Thoracic aorta (tissue), 1 donor: ENCODE measurements around a stretch of chrX.

DNA sequence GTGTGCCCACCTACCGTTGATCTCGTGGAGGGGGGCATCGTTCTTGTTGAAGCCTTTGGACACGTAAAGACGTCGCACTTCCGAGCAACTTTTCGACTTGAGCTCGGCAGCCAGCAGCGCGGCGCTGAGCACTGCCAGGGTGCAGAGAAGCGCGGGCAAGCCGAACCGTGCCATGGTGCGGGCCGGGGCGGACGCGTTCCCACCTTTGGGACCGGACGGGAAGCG is 585 bp downstream of the GPC4 start:
- RAMPAGE, long total RNA, result no peak

DNA sequence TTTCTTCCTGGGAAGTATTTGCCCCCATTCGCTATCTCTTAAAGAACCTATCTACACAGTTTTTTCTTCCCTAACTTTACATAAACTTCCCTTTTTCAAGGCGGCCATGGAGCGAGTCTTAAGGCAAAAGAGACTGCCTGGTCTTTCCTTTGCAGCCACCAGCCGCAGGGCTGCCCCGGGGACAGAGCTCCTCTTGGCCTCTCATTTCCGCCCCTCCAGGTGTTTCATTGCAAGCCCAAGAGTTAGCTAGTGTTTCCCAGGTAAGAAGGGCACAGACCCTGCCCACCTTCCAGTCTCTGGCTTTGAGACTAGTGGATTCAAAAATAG is 30.2 kb upstream of the GPC4 start:
- RAMPAGE, long total RNA, result no peak

GRCh38 chrX:133638221-133638635 is 222.9 kb upstream of the GPC4 start:
- RAMPAGE, long total RNA, result no peak

GRCh38 chrX:133677138-133677361 is 261.8 kb upstream of the GPC4 start:
- RAMPAGE, long total RNA, result no peak

DNA sequence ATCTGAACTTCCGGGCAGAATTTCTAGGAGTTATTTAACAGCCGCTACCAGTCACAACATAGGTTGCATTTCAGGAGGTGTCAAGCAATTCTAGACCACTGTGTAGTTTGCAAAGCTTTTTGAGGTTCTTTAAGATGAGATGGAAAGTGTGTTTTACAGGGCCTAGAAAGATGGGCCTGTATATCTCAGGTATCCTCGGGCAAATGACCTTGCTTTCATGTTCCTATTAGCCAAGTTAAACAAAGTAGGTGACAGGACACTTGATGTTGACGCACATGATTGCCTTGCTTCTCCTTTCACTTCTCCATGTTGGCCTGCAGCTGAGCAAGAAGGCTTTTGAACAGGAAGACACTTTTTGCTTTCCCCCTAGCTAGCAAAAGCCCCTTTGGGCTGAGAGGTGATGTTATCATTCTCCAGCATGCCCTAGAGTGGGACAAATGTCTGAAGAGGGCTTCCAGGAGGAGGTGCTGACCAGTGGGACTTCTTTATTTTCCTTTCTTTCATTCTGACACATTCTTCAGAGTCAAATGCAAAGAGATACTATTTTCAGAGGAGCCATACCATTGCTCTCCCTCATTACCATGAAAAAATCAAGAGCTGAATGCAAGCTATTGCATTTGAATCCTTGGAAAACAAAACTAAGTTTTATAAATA is 202.1 kb downstream of the GPC3 start:
- RAMPAGE, long total RNA, result no peak

DNA sequence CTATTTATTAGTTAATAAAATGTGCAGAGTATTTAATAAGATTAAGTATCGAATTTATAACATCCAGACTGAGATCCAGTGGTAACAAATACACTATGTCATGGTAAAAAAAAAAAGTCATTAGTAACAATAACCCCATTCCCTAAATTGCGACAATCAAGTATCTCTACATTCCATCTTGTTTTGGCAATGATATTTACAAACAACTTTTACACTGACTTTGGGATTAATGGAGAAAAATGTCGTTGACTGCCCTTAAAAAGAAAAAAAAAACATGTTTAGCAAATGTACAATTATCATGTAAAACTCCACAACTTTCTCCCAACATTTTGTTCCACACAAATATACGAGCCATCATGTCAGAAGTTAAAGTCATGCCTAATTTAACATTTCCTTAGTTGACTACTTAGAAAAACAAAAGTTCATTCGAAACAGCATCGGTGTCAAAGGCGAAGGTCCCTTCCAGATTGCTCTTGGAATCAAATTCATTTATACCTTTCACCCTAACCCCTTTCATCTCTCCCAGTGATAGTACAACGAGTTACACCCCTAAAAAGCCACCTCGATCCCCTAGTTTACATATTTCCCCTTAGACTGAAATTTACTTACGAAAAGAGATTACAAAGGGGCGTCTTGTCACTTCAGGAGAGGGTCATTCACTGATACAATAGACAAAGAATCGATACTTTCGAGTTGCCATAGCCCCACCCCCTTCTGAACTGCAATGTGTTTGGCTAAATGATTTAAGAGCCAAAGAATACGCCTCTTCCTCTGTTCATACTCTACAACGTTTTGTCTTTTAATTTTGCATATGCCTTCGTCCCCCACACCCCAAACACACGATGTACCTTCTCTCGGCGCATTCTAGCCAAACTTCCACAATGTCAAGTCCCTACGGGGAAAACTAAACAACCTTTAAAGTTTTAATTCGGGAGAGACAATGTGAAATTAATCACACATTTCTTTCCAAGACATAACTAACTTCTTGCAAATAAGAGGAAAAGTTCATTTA is 88.2 kb downstream of the HPRT1 start:
- RAMPAGE, long total RNA, result no peak

- RAMPAGE, long total RNA, result no peak
These were observed 18.8 kb upstream of the MOSPD1 start for GRCh38 chrX:134933722-134934488.

- RAMPAGE, long total RNA, result start-site peak on the minus strand at chrX:135331892-135332164, 12 reads
These were observed 12.0 kb downstream of the ZNF75D start for GRCh38 chrX:135331837-135332286.

DNA sequence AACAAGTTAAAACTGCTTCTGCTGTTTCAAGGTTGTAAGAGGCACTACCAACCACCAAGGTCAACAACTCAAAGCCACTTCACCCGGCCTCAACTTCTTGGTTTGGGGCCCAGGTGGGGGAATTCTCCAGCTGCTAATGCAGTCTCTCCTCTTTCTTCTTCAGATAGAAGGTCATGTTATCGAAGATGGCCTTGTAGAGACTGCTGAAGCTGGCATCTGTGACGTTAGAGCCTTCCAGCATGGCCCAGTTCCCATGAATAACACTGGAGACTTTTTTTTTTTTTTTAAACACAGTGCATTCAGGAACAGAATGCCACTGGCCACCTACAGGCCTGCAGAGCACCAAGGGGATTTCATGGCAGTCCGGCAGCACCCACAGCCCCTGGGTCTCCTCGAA is 42.5 kb downstream of the SMIM10L2A start:
- RAMPAGE, long total RNA, result no peak

DNA sequence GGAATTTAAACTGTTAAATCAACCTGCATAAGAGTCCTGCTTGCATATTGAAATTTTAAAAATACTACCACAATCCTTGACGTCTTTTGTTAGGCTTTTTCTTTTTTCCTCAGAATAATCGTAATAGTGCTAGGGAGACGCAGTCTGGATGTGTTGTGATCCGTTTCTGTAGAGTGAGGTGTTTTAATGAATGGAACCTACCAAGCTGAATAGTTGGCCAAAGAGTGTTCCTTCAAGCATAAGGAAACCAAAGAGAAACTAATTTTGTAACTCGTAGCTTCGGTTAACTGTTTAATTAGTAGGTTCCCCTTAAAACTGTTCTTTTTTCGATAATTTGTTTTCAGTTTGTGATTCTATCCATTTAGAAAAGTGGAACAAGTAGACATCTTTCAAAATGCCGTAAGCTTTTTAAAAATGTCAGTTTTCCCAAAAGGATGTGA is 2.0 kb downstream of the INTS6L start:
- RAMPAGE, long total RNA, result no peak

DNA sequence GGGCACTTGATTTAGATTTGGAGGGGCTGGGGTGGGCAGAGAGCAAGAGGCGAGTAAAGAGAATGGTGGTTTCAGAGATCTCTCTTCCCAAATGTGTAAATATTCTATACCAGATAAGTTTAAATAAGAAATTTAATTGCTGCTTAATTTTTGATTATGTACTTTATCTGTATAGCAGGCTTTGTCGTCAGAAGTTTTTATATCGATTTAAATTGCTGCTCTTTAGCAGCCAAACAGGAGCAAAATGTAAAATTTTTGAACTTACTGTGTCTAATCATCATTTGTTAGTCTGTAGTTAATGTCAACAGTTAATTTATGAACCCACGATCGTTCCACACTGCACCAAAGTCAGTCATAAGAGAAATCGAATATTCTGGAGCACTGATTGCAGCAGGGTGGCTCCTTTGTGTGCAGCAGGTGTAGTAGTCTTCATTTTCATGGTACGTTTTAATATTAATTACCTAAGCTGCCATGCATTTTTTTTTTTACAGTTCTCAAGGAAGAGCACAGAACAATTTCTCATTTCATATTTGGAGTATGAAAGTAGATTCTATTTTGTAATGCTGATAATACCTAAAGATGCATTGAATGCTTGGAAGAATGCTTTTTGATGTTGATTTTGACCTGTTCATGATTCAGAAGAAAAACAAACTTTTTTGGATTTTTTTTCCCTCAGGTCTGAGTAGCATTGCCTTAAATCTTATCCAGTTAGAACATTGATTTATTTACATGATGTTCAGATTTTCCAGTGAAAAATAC is 60.4 kb downstream of the SLC9A6 start:
- RAMPAGE, long total RNA, result no peak

DNA sequence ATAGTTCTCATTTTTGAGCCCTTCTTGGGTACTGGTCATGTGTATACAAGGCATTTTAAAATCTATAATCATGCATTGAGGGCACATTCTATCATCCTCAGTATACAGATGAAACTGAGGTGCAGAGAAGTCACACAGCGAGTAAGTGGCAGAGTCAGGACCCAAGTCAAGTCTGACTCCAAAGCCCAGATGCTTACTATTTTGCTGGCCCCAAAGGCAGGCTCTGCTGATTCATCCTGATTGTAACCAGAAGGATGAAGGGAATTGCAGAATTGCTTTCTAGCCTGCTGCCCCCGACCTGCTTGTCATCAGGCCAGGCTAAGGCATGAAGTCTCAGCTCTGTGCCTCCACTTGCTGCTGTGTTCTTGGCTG is 62.7 kb downstream of the SLC9A6 start:
- RAMPAGE, long total RNA, result no peak

DNA sequence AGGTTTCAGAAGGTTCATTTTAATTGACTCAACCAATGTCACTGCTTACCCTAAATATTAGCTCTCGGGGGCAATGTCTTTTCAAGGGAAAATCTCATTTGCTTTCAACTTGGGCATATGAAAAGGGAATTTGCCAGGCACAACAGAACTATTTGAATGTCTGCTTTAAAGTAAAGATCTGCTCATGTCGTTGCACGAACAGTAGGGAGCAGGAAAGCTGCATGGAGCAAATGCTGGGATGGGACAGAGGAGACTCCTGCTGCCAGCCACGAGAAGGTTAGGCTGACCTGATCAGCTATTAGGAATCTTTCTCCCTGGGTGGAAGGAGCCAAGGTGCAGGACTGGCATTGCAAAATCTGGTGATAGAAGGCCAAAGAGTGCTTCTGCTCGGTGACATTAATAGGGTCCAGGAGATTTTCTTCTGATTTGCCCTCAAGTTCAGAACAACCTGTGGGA is 26.7 kb upstream of the FHL1 start:
- RAMPAGE, long total RNA, result no peak

GRCh38 chrX:136173901-136174796 is 22.7 kb upstream of the FHL1 start:
- RAMPAGE, long total RNA, result no peak

DNA sequence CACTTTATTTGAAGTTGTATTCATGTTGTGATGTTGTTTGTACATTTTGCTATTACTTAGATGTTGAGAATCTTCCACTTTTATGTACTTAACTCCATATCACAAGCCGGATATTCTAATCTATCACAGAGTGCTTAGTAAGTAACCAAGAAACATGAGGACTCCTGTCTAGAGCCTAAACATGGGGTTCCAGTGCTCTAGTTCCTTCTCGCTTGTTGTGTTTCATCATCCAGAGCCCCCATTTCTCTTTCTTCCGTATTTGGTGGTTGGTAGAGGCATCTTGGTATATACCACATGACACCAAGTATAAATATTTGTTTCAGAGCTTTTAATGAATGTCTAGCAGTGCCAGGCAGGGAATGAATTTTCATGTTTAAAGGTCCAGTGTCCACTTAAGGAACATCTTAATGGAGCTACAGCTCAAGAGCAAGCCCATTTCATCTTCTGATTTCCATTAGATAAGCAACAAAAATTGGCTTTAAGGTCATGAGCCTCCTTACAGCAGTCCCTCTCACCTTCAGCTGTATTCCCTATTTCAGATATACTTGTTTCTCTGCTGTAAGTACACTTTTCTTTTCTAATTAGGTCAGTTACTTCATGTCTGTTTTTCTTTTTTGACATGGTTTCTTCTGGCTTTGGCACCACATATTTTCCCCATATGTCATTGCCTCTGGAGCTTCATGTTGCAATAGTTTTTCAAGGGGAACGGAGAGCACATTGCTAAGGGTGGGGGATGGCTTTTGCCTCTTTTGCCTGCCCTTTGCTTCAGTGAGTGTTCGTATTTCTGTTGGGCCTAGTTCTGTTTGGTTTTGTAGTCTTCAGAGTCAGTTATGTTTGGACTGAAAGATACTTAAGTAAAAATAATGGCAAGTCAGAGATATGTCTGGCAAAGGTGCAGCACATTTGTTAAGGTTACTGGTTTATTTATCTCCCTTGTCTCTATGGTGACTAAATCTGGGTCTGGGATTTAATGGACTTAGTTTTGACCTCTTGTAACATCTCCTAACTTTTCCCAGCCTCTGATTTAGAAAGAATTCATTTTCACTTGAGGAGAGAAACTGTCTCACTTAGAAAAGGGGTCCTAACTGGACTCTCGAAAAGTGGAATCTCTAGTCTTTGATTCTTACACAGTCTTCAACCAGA is 20.6 kb upstream of the FHL1 start:
- RAMPAGE, long total RNA, result no peak

DNA sequence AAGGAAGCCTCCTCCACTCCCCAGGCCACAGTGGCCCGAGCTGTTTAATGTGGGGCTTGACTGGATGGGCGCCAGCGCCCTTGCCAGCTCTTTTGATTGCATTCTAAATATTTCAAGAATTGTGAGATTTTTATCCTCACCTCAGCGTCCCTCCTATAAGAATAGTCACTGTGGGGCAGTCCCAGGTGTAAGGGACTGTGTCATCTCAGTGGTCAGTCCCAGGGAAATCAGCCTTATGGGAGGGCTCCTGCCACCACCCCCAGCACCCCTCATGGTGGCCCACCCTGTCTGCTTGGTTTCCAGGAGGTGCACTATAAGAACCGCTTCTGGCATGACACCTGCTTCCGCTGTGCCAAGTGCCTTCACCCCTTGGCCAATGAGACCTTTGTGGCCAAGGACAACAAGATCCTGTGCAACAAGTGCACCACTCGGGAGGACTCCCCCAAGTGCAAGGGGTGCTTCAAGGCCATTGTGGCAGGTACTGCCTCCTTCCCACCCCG is 9.9 kb downstream of the FHL1 start:
- RAMPAGE, long total RNA, result no peak

DNA sequence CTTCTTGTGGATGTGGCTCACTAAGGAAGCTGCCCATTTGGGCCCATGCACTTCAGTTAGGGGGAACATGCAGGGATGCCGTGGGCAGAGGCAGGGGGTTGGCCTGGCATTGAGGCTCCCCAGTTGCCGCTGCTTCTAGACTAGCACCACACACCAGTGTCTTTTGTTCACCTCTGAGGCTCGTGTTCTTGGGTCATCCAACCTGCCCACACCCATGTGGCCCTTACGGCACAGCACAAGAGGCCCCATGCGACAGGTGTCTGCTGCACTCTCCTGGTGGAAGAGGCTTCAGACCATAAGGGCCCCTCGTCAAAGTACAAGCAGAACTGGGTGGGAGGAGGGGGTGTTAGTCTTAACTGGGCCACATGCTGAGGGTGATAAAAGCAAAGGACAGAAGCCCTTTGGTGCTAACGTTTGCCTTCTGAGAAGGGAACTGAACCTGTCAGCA is 15.0 kb downstream of the FHL1 start:
- RAMPAGE, long total RNA, result no peak

DNA sequence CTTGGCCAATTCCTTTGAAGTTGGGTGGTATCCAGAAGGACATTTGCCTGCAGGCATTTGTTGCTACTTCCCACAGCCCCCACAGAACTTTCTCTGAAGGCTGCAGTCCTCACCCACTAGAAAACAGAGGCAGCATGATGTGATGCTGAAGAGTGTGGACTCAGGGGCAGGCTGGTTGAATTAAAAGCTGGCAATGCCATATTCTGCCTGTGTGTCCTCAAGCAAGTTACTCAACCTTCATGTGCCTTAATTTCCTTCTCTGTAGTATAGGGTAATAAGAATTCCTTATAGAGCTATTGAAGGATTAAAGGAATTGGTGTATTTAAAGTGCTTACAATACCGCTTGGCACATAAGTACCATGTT is 87.5 kb downstream of the ADGRG4 start:
- RAMPAGE, long total RNA, result no peak

- RAMPAGE, long total RNA, result no peak
These were observed 26.8 kb downstream of the CD40LG start for GRCh38 chrX:136674475-136675344.

DNA sequence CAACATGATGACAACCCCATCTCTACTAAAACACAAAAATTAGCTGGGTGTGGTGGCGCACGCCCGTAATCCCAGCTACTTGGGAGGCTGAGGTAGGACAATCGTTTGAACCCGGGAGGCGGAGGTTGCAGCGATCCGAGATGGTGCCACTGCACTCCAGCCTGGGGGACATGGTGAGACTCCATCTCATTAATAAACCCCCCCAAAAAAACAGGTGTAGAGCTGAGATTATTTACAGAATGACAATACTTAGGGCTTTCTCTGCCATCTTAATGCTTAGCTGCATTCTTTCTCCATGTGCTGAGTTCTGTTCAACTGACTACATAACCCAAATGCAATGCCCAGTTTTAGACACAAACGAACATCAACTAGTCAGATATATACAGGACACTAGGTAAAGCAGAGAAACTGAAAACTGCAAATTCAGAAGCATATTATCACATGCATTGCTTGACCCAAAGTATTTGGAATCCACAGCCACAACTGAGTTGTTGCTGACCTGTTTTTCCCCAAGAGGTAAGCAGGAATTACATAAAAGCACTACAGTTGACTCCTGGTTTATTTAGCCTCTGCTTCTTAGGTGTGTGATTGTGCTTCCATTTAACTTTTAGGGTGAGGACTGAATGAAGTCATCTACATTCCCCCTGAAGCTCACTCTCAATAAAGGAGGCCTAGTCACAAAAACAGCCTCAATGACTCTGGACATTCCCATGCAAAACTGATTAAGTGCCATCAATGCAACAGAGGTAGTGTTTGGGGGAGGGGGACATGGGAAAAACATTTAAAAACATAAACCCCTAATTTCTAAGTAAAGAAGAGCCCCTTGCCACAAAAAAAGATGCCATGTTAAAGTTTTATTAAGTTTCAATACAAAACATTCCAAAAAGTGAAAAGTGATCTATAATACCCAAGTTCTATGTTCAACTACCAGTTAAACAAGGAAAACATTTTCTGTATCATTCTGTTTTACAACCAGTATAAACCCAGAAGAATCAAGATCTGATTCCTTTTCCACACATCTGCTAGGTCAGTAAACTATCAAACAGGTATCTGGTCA is 11.8 kb downstream of the RBMX start:
- RAMPAGE, long total RNA, result no peak